Pericardium (tissue), 1 donor: ENCODE measurements around a stretch of chr22.

DNA sequence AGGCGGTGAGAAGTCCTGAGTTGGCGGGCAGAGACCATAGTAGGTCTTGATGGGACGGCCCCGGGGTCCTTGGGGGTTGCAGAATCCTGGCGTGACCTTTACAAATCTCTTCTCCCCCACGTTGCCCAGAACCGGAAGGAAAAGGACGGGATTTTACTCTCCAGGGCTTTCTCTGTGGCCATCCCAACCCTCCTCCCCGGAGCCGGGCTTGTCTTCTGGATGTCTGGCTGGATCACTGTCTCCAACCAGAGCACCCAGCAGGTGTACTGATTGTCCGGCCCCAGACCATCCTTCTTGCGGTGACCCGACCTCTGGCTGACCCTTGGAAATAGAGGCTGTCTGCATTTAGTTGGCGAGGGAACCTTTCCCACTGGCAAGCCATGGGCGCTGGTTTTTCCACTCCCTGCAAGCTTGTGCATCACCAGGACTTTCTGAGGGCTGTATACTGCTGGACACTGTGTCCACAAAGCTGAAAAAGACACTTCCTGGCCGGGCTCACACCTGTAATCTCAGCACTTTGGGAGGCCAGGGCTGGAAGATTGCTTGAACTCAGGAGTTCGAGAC lies 558 bp downstream of the UPB1 start:
- RRBS = 72% methylated on average over 7 of the region's 17 CpGs

DNA sequence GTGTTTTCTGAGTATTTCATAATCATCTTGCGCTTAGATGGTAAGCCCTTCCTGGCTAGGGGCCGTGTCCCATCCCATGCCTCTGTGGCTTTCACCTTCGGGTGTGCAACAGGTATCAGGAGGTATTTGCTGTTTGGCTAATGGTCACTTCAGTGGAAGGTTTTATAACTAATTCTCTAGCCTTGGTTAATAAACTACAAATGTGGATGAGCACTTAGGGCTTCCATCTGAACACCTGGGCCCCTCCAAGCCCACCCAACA lies 4.1 kb downstream of the UPB1 start:
- RRBS = no CpG with 5 or more reads among the region's 3 CpGs

GRCh38 chr22:24540443-24541671 lies 14.1 kb downstream of the GUCD1 start:
- RRBS = no CpG with 5 or more reads among the region's 12 CpGs

DNA sequence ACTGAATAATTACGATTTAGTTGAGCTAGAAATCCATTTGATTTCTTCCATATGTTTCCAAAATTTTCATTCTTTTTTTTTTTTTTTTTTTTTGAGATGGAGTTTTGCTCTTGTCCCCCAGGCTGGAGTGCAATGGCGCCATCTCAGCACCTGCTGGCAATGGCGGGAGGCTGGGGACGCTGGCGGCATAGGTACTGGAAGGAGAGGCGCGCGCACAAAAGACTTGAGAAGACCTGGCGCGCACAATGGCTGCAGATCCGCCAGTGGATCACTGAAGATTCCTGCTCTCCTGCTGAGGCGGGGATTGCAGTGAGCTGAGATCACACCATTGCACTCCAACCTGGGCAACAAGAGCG lies 57.6 kb downstream of the GGT1 start:
- RRBS = no CpG with 5 or more reads among the region's 13 CpGs

- RRBS = 19% methylated on average over 4 of the region's 39 CpGs
Observed at GRCh38 chr22:24685623-24686443, 82.8 kb downstream of the GGT1 start.

DNA sequence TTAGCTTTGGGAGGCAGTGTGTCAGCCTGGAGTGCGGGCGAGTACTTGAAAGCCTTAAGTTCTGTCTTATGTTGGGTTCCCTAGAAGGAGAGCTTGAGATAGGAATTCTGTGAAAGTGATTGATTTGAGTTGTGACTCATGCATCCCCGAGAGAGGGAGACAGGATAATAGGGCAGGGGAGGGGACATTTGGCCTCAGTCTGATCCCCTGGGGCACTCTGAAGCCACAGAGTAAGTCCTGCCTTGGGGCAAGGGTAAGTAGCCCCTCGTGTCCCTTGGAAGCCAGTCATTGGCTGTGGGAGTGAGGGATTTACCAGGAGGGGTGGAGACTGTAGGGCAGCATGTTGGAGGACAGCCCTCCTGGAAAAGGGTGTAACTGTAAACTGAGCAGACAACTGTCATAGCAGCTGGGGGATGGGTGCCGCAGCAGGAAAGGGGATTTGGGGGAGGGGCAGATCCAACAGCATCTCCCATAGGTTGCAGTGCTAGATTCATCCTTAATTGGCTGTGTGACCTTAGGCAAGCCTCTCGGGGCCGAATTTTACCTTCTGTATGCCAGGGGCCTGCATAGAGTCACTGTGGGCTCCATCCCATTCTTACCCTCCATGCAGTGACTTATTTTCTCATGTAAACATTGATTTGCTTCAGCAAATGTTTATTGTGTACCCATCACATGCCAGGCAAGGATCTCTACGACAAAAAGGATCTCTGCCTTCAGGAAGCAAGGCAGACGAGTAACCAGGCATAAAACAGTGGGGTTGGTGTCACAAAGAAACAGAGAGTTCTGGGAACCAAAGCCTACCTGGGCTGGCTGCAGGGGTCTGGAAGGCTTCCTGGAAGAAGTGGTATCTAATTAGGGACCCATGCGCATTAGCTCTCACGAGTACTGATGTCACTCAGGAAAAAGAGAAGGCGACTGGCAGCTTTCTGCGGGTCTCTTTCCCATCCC lies 44.2 kb downstream of the KIAA1671 start:
- RRBS = no CpG with 5 or more reads among the region's 13 CpGs

GRCh38 chr22:25006452-25007092 lies 54.1 kb downstream of the KIAA1671 start:
- RRBS = no CpG with 5 or more reads among the region's 7 CpGs

DNA sequence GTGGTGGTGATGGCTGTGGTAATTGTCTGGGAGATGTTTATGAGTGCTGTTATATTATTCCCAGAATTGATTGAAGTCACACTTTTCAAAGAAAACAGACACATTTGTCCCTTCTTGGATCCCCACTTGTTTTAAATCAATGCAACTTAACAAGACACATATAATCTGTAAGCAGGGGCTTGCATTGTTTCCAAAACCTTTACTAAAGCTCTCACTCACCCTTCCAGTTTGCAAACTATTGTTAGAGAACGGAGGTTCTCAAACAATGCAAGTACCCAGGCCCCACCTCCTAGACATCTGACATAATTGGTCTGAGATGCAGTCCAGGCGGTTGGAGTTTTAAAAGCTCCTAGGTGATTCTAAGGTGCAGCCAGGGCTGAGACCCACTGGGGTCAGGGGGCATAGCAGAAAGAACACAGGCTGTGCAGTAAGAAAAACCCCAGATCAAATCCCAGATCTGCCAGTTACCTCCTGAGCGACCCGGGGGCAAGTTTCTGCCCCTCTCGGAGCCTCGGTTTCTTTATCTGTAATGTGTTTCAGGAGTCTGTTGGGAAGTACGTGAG lies 67.6 kb upstream of the CRYBB3 start:
- RRBS = no CpG with 5 or more reads among the region's 7 CpGs

DNA sequence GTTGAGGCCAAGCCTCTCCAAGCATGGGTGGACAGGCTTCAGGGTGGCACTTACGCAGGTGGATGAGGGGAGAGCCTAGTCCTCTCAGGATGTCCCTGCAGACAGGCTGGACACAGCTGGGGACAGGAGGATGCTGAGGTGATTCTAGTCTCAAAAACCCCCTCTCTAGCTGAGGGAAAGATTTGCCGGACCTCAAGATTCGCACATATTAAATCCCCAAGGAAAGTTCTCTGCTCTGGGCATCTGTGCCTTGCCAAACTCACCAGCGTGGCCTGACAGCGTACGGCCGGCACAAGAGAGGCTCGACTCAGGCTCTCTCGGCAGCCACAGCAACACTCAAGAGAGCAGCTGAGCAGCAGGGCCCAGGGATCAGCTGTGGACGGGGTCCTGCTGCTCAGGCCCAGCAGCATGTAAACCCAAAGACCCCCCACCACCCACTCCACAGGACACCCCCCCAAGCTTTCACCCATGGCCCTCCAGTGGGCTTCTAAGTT lies 141.8 kb downstream of the CRYBB2 start:
- RRBS = no CpG with 5 or more reads among the region's 10 CpGs

GRCh38 chr22:25405083-25405831 lies 159.2 kb upstream of the GRK3 start:
- RRBS = 2% methylated on average over 40 of the region's 91 CpGs

DNA sequence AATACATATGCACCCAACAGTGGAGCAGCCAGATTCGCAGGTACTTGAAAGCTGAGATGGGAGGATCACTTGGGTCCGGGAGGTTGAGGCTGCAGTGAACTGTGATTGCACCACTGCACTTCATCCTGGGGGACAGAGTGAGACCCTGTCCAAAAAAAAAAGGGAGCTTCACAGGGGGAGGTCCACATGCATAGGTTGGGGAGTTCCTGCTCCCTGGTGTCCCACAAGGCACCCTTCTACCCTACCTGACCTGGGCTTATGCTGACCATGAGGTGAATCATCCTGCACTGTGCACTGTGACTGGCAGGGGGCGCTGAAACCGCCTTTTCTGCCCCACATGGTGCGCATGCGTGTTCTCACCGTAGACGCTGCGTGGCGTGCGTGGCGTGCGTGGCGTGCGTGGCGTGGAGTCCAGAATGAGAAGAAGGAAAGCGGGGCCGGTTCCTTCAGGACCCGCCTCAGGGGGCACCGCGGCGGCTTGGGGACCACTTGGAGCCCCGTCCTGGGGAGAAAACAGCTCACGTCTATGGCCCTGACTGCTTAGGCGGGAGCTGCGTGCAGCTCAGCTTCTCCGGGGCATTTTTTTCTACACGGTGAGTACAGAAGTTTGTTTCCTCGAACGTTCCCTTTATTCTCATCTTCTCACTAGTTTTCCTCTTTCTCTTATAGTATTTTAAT lies 116.6 kb upstream of the GRK3 start:
- RRBS = no CpG with 5 or more reads among the region's 30 CpGs

- RRBS = 38% methylated on average over 1 of the region's 9 CpGs
Observed at GRCh38 chr22:25539238-25539694, 25.2 kb upstream of the GRK3 start.

DNA sequence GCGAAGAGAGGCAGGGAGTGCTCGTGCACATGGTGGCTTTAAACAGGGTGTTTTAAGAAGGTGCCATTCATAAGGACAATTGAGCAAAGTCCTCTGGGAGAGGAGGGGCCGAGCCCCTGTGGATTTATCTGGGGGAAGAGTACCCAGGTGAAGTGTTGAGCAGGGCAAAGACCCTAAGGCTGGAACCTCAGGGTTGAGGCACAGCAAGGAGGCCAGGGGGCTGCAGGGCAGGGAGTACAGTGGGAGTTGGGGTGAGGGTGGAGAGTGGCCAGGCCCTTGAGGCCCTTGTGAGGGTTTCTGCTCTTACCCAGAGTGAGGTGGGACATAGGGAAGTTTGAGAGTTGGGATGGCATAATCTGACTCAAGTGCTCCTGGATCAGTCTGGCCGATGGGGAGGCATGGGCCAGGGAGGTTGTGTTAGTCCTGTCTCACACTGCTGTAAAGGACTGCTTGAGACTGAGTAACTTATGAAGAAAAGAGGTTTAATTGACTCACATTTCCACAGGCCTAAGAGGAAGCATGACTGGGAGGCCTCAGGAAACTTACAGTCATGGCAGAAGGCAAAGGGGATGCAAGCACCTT lies 51.4 kb downstream of the GRK3 start:
- RRBS = no CpG with 5 or more reads among the region's 4 CpGs

GRCh38 chr22:26032303-26032562 lies 137.0 kb upstream of the SEZ6L start:
- RRBS = no CpG with 5 or more reads among the region's 2 CpGs

GRCh38 chr22:26436788-26437372 lies 7.8 kb downstream of the ASPHD2 start:
- RRBS = no CpG with 5 or more reads among the region's 9 CpGs

DNA sequence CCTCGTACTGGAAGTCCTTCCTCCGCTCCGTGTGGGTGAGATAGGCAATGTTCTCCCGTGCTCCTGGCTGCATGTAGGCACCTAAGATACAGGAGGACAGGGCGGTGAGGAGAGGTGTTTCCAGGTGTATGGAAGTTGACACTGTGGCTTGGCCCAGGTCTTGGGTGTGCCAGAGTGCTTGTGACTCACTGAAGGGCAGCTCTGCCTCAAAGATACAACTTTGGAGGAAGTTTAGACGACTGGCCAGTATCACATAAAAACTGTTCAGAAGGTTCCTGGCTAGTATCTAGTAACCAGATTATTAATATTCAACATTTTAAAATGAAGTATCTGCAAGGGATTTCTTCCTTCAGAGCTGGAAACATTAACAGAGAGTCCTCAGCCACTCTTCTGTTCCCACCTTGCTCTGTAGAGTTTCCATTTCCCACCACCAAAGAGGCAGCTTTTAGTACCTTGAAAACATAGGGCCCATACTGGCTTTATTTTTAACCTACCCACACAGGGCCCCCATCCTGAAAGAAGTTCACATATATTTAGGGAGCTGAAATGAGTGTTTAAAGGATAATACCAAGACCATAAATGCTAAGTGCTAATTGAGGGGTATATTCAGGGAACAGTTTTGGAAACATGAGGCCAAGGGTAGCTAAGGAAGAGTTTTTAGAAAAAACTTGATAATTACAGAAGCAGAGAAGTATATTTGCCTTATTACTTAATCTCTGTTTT lies 8.8 kb downstream of the SRRD start:
- RRBS = no CpG with 5 or more reads among the region's 6 CpGs

- RRBS = no CpG with 5 or more reads among the region's 8 CpGs
Observed at GRCh38 chr22:26573219-26573716, 16.7 kb downstream of the TPST2 start.

GRCh38 chr22:26588014-26588712 lies 1.8 kb downstream of the TPST2 start:
- RRBS = no CpG with 5 or more reads among the region's 3 CpGs

DNA sequence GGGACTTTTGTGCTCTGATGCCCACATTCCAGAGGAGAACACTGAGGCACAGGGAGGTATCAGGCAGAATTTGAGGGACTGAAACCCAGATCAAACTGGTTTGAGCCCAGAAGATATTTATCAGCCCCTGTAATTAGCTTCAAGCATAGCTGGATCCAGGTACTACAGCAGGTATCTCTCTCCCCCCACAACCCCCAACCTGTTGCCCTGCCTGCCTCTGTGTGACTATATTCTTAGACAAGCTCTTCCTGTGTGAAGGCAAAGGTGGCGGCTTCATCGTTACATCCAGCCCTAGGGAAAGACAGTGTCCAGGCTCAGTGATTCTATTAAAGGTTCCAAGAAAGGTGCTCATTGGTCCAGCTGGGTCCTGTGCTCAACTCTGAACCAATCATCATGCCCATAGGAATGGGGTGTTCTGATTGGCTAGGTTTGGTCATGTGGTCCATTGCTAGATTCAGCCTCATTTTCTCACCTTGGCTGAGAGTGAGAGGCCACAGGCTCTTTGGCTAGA lies 6.8 kb downstream of the CRYBA4 start:
- RRBS = no CpG with 5 or more reads among the region's 2 CpGs